Measurements from ENCODE around the genes SPZ1, ZFYVE16 and MSH3.

- RRBS = no CpG with 5 or more reads among the region's 5 CpGs
Measured at GRCh38 chr5:79277695-79278189, 41.8 kb downstream of the JMY start.

DNA sequence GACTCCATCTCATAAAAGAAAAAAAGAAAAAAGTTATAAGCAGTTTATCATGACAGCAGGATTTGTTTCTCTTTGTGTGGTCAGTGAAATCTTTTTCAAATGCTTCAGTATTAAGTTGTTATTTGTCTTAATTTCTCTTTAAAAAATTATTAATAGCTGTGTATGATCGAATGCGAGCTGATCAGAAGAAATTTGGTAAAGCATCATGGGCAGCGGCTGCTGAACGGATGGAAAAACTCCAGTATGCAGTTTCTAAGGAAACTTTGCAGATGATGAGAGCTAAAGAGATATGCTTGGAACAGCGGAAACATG lies 55.0 kb downstream of the JMY start:
- RRBS = no CpG with 5 or more reads among the region's 5 CpGs

- RRBS = no CpG with 5 or more reads among the region's 6 CpGs
Measured at GRCh38 chr5:79450762-79451298, 63.1 kb downstream of the HOMER1 start.

DNA sequence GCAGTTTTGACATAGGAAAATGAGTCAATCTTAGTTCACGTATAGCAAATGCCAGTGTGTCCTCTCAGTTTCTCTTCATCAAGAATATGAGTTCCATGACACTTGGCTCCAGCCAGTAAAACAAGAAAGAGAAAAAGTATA lies 1.1 kb upstream of the HOMER1 start:
- RRBS = no CpG with 5 or more reads among the region's 1 CpG

DNA sequence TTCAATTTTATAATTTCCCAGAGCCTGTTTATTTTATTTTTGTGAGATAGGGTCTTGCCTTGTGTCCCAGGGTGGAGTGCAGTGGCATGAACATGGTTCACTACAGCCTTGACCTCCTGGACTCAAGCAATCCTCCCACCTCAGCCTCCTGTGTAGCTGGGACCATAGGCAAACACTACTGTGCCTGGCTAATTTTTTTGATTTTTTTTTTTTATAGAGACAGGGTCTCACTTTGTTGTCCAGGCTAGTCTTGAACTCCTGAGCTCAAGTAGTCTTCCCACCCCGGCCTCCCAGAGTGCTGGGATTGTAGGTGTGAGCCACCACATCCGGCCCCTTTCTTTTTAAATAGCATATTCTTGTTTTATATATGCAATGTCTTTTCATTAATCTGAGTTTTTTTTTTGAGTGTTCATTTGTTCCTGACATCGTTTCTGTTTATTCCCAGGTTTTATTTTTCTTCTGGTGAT lies 6.0 kb downstream of the TENT2 start:
- RRBS = no CpG with 5 or more reads among the region's 3 CpGs

GRCh38 chr5:79667204-79668054 lies 22.2 kb upstream of the CMYA5 start:
- RRBS = no CpG with 5 or more reads among the region's 4 CpGs

- RRBS = no CpG with 5 or more reads among the region's 14 CpGs
Measured at GRCh38 chr5:80055615-80056323, 20.6 kb downstream of the THBS4 start.

DNA sequence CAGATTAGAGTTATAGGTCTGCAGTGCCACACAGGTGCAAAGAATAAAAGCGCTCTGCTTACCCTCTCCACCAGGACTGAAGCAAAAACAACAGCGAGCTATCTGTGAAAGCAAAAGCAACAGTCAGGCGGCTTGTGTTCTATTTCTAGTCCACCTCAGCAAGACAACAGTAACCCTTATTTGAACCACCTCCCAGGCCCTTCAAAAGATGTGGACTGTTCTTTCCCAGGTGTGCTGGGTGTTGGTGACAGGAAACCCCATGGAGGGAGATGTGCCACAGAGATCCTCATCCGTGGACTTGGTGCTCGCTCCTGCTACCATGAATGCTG lies 108.7 kb downstream of the SERINC5 start:
- RRBS = no CpG with 5 or more reads among the region's 5 CpGs

DNA sequence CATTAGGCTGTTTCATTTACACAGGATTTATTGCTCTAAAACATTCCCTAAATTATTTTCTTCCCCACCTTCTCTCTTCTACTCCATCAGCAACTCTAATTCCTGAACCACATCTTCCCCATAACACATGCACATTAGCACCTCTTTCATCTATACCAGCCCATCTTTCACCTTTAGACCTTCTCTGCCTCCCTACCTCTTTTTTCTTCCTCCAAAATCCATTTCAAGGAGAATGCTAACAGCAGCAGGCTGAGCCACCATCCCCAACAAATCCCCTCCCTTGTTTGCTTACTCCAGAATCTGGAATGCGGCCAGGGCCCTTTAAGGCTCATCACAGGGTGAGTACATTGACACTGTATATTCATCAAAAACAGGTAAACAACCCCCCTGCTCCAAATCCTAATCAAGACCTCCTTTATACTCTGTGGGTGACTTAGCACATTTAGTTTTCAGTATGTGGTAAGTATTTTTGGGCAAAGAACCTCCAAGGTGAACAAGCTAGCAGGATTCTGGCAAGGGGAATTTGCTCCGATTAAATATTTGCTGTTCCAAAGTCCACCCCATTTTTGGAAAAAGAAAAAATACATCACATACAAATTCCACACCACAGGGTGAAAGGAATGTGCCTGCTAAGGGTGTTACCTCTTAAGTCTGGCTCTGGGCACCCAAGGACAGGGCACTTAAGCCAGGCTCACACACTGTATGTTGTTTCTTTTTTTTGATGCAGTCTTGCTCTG lies 71.5 kb downstream of the SERINC5 start:
- RRBS = no CpG with 5 or more reads among the region's 2 CpGs

GRCh38 chr5:80319765-80320195 lies at the start of gene SPZ1:
SPZ1 (plus strand) TSS chr5:80320002.
- RRBS = no CpG with 5 or more reads among the region's 1 CpG

DNA sequence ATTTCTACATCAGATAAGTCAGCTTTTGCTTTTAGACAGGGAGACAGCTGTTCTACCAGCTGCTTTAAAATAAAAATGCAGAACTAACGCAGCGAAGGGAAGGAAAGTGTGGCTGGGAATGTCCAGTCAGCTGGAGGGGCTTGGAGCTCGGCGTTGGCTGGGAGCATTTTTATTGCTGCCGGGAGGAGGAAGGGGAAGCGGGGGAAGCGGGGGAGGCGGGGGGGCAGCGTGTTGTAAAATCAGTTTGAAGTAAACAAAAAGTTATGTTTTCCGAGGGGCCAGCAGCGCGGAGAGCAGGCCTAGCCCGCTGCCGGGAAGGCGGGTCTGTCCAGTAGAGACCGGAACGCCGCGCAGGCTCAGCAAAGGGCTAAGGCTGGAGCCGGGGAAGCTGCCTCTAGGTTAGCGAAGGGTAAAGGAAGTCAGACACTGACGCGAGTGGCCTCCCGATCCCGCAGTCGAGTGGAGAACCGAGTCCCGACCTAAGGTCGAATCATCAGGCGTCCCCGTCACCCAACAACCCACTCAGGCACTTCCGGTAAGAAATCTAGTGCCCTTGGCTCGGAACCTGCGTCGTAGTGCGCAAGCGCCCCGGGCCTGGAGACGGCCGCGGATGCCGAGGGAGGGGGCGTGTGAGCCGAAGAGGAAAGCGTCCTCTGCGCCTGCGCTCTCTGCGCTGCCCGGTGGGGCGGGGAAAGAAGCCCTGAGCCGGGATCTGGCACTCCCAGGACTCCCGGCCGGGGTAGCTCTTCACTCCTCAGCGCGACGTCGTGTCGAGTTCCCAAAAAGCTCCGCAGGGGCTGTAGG lies at the start of gene ZFYVE16:
Gene ZFYVE16 (plus strand): TSS at position 718 of the 804 bp plus-strand sequence.
- RRBS = under 1% methylated on average over 30 of the region's 59 CpGs

DNA sequence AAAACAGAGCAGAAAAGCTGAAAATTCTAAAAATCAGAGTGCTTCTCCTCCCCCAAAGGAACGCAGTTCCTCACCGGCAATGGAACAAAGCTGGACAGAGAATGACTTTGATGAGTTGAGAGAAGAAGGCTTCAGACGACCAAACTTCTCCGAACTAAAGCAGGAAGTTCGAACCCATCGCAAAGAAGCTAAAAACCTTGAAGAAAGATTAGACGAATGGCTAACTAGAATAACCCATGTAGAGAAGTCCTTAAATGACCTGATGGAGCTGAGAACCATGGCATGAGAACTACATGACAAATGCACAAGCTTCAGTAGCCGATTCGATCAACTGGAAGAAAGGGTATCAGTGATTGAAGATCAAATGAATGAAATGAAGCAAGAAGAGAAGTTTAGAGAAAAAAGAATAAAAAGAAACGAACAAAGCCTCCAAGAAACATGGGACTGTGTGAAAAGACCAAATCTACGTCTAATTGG lies 20.7 kb downstream of the ZFYVE16 start:
- RRBS = no CpG with 5 or more reads among the region's 11 CpGs

DNA sequence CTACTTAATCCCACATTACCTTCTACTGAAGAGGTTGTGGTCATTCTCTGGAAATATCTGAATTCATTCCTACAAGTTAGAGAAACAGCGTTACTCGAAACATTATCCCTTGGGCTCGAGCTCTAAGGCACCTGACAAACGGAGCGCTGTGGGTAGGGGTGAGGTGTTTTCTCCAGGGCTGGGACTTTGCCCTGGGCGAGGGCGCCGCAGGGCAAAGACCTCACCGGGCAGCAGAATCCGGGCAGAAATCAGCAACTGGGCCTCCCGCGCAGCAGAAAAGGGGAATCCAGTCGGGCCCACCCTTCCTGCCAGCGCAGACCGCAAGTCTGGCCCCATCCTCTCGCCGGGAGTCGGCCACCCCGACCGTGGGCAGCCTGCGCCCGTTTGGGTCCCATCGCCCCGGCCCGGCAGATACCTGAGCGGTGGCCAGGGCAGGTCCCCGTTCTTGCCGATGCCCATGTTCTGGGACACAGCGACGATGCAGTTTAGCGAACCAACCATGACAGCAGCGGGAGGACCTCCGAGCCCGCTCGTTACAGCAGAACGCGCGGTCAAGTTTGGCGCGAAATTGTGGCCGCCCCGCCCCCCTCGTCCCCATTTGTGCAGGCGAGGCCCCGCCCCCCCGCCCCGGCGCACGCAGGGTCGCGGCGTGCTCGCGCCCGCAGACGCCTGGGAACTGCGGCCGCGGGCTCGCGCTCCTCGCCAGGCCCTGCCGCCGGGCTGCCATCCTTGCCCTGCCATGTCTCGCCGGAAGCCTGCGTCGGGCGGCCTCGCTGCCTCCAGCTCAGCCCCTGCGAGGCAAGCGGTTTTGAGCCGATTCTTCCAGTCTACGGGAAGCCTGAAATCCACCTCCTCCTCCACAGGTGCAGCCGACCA lies at the start of gene MSH3:
Gene MSH3 (plus strand): TSS at position 664 of the 876 bp plus-strand sequence.
- RRBS = 2% methylated on average over 20 of the region's 75 CpGs

DNA sequence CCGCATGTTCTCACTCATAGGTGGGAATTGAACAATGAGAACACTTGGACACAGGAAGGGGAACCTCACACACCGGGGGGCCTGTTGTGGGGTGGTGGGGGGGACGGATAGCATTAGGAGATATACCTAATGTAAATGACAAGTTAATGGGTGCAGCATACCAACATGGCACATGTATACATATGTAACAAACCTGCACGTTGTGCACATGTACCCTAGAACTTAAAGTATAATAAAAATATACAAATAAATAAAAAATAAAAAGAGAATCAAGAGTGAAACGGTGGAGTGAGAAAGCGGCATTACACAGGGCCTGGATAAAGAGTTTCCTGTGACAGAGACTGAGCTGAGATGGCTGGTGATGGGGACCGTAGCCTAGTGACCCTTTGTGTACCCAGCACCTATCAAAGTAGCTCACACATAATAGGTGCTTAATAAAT lies 44.0 kb upstream of the DHFR start:
- RRBS = no CpG with 5 or more reads among the region's 7 CpGs

- RRBS = 77% methylated on average over 2 of the region's 9 CpGs
Measured at GRCh38 chr5:80754696-80755454, 100.1 kb upstream of the DHFR start.

GRCh38 chr5:80976810-80977410 lies 16.7 kb downstream of the RASGRF2 start:
- RRBS = no CpG with 5 or more reads among the region's 5 CpGs

GRCh38 chr5:80984231-80984474 lies 24.0 kb downstream of the RASGRF2 start:
- RRBS = no CpG with 5 or more reads among the region's 4 CpGs

DNA sequence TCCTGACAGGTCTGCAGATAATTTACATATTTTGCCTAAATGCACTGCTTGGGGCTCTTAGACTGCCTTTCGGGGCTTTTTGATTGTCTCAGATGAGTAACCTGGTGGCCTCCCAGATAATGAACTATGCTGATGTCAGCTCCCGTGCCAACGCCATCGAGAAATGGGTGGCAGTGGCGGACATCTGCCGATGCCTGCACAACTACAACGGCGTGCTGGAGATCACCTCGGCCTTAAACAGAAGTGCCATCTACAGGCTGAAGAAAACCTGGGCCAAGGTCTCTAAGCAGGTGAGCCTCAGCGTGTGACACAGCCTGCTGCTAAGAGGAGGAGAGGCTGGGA lies 20.9 kb upstream of the CKMT2 start:
- RRBS = no CpG with 5 or more reads among the region's 10 CpGs

- RRBS = no CpG with 5 or more reads among the region's 6 CpGs
Measured at GRCh38 chr5:81235809-81236588, 2.9 kb downstream of the CKMT2 start.

Data from zone of skin (tissue), 1 donor.